Progenitor cell of endocrine pancreas (in vitro differentiated cells): Measurements from ENCODE around the gene CTSO.

- PRO-cap: no peak
Observed at GRCh38 chr4:153933890-153934215, 145.0 kb upstream of the SFRP2 start.

GRCh38 chr4:154549583-154550260, 478 bp downstream of the PLRG1 start:
- PRO-cap: no peak

- PRO-cap: no peak
Observed at GRCh38 chr4:154741833-154742165, 2.0 kb upstream of the LRAT start.

DNA sequence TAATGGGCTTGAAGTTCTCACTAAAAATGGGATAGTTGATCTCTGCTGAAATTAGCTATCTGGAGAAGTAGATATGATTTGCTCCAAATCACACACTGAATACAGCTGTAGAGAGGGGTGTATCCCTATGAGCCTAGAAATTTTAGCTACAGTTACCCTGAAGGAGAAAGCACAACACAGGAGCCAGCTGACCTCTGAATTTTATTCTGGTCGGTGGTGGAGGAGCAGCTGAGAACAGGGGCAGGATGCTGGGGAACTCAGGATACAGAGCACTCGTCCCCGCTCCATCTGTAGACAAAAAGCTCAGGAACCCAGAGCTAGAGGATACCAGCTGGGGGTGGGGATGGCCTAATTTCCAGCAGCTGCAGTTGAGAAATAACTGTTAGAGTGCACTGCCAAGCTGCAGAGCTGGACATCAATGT, 122.2 kb upstream of the GUCY1A1 start:
- PRO-cap: no peak

DNA sequence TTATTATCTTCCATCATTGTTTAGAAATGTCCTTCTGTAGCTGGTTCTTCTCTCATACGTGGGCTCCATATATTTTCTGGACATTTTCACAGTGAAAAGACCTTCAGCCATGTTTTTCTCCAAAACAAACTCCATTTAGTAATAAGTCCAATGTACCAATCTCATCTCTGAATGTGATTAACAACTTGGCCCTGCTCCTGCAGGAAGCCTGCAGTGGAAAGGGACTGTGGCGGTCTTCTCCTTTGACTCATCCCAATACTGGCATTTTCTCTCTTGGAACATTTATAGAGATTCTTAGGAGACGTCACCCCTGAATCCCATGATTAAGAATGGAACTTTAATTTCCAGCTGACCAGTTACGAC, 96.6 kb upstream of the GUCY1A1 start:
- PRO-cap: no peak

- PRO-cap: no peak
Observed at GRCh38 chr4:155759616-155760460, 1.0 kb downstream of the GUCY1B1 start.

DNA sequence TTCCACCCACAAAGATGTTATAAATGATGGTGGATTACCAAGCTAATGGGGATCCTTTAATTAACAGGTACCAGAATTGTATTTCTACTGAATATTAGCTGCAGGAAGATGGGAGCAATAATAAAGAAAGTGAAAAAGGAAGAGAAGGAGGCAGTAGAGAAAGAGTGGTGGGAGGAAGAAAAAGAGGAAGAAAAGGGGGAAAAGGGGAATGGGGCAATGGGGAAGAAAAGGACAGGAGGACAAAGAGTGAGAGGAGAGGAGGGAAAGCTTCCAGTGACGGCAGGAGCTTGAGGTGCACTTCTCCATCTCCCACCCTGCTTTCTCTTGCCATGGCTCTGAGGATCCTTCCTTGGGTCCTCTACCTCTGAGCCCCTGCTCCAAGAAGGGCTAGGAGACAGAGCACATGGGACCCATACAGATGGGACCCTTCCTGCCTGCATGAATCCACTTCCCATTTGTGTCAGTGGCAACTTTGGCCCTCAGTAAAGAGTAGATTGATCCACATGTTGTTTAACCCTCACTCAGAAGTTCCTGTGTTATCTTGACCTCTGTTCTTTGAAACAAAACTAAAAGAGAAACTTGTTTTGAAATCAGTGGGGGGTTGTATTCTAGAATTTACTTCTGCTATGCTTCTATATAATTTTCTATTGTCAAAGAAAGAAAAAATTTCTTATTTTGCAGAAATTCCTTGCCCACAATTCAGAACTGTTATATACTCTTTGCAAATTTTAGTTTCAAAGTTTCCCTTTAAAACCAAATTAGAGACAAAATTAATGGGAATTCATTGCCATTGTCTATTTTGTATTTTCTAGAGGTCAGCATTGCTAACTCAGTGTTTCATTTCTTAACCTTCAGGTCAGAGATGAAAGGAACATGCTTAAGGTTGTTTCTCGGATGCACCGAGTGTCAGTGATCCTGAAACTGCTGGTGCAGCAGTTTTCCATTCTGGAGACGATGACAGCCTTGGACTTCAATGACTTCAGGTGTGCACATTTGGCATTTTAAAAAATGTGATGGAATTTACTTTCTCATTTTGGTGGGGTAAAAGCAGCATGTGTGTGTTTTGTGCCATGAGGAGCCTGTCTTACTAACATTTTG, 4.9 kb downstream of the TDO2 start:
- PRO-cap: no peak

DNA sequence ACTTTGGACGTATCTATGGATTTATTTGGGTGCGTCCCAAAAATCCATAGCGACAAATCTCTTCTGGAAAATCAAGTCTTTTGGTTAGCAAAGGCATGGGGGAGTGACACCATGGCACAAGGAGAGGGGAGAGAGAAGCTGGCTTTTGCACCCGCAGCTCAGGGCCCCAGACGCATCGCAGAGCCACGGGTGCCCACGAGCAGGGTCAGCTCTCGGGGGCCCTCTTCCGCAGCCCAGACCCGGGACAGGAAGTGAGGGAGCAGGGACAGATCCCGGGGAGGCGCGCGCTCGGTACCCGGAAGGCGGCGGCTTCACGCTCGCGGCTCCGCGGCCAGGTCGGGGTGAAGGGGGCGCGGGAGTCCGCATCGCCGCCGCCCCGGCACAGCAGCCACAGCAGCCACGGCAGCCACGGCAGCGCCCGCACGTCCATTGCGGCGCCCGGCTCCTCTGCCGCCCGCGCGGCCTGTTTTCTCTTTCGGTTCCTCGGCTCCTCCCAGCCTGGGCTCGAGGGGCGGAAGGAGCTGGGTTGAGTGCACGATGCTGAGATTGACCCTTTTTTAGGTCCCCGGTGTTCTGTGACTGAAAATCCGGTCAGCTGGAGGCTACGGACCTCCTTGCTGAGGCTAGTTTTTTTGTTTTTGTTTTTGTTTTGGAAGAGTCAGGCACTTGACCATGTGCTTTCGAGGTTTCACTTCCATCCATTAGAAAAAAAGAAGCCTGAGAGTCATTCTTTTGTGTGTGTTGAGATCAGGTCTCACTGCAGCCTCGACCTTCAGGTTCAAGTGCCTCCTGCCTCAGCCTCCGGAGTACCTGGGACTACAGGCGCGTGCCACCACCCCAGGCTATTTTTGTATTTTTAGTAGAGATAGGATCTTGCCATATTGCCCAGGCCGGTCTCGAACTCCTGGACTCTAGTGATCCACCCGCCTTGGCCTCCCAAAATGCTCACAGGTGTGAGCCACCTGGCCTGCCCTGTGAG, at the start of gene CTSO:
TSS of gene CTSO (minus strand) at position 449 of the 979 bp plus-strand sequence.
- PRO-cap: bidirectional peak, plus-strand start at position 236 of the sequence, minus-strand start at position 237 of the sequence; bidirectional peak, plus-strand start at position 489 of the sequence, minus-strand start at position 465 of the sequence

- PRO-cap: no peak
Observed at GRCh38 chr4:156890083-156890598, 81.5 kb downstream of the PDGFC start.

DNA sequence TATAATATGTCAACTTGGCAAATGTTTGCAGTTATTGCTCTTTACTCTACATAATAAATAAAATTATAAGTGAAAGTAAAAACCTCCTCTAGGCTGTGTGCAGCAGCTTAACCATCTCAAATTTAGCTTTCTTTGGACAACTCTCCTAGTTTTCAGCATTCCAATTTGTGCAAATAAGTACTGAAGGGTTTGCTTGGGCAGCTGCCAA, 82.5 kb downstream of the GASK1B start:
- PRO-cap: no peak

- PRO-cap: no peak
Observed at GRCh38 chr4:158161206-158162193, 11.3 kb downstream of the GASK1B start.

DNA sequence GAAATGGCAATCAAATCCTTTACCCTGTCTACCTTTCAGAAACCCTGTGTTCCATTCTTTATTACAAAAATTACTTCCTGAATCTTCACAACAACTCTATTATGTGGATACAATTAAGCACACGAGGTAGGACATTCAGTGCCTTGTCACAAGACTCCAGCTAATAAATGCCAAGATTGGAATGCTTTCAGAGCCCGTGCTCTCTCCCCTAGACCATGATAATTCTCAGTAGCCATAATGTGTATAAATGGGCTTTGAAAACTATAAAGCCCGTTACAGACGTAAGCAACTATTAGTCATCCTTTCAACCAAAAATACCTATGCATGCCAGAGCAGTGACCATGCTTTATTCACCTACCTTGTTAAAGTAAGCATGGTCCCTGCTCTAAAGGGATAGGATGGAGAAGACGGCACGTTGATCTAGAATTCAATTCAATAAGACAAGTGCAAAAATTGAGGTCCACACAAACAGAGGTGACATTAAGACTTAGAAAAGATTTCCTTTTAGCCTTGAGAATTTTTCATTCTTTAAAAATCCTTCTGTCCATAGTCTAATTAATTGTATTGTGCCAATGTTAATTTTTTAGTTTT, 2.5 kb downstream of the RXFP1 start:
- PRO-cap: no peak

DNA sequence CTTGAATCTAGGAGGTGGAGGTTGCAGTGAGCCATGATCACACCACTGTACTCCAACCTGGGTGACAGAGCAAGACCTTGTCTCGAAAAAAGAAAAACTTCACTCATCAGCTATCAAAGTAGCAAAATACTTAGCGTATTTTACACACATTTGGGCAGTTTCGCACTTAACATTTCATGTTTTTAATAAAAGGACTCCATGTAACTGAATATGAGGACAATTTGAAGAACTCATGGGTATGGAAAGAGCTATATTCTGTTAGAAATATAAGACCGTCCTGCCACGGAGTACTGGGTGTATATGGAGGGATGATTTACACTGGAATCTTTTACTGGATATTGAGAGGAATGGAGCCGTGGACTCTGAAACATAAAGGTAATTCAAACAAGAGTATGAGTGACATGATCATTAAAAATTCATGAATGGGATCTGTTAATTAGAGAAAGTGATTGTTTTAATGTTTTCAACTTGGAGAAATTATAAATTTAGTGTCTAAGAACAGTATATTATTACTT, 17.1 kb downstream of the PPID start:
- PRO-cap: no peak

GRCh38 chr4:158771752-158772083, 2.9 kb downstream of the FNIP2 start:
- PRO-cap: no peak

- PRO-cap: no peak
Observed at GRCh38 chr4:158774826-158775527, 6.2 kb downstream of the FNIP2 start.

- PRO-cap: no peak
Observed at GRCh38 chr4:158805509-158806468, 37.0 kb downstream of the FNIP2 start.

GRCh38 chr4:159042123-159042611, 7.1 kb upstream of the C4orf45 start:
- PRO-cap: no peak

GRCh38 chr4:159150633-159150984, 47.7 kb downstream of the RAPGEF2 start:
- PRO-cap: no peak

DNA sequence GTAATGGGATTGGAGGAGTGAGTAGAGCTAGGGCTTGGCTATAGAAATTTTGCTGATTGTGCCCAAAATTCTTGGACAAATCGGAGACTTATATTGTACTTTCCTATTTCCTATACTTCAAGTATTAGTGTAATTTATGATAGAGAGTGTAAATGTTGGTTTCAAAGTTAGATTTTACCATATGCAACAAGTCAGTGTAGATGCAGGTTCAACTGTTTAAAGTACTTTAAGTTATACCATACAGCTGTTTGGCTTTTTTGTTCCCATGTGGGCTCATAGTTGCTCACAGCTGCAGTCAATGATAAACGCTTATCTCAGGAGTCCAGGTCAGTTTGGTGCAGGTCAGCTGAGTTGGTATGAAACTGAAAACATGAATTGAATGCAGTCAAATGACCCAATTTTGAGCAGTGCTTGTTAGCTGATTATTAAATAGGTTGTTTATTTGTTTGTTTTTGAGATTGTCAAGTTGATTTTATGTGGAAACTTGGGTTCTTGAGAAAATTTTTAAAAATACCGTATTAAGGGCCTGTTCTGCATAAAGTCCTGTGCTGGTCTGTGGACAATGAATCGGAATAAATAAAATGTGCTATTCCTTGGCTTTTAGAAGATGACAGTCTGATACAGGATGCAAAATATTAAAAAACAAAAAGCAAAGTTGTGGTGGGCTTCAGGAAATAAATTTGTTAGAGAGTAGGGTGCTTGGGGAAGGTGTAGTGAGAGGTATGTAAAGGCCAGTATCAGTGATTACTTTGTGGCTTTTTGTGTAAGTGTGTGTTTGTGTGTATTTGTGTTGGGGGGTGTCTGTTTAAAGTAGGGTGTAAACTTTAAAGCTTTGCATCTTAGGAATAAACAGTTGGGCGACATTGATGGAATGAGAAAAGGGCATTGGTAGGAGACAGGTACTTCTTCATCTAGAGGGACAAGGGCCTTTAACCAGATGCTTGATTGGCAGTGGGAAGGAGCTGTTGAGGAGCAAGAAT, 48.4 kb downstream of the RAPGEF2 start:
- PRO-cap: no peak

GRCh38 chr4:159317223-159317613, 214.3 kb downstream of the RAPGEF2 start:
- PRO-cap: no peak